ENCODE measurements around a stretch of chr11.

DNA sequence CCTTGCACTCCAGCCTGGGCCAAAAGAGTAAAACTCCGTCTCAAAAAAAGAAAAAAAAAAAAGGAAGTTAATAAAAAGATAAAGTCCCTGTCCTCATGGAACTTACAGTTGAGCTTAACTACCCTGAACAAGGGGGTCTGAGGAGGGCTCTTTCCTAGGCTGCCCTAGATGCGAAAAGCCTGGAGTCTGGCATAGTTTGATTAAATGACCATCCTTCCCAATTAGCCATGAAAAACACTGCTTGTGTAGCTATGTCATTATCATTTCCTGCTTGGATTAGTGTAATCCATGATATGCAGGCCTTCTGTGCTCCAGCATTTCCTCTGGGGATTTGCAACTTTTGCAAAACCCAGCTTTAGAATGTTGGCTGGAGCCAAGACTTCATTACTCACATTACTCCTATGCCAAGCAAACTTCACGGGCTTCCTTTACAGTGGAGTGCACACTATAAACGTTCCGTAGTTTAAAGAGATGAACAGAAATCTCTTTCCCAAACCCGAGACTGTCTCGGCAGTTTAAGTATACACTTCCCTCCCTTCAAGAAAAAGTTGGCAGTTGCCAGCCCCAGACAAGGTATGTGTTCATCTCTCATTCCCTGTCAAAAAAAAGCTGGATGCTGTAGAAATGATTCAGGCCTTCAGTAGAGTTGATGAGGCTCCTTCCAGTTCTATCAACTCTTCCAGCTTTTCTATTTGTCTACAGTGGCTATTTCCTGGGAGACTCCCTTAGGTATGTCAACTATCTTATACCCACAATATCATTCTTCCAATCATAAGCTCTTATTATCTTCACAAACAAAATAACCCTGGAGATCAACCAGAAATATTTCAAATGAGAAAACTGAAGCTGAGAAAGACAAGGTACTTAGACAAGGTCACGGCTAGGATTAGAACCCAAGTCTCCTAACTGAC is 180.1 kb downstream of the MAML2 start:
- PRO-cap, result no peak
- RAMPAGE, long total RNA, 4 experiments, result no peak in any of the 4 experiments

- PRO-cap, result bidirectional peak, plus-strand start at chr11:96215570, minus-strand start at chr11:96215420
- RAMPAGE, long total RNA, 4 experiments, result no peak in any of the 4 experiments
Observed at GRCh38 chr11:96215203-96216290, 127.4 kb downstream of the MAML2 start.

- PRO-cap, result no peak
- RAMPAGE, long total RNA, 4 experiments, result start-site peak on the minus strand in 1 of 4 experiments, at chr11:96271844-96272261 at its widest, 20 reads per replicate
Observed at GRCh38 chr11:96271738-96272562, 71.0 kb downstream of the MAML2 start.

DNA sequence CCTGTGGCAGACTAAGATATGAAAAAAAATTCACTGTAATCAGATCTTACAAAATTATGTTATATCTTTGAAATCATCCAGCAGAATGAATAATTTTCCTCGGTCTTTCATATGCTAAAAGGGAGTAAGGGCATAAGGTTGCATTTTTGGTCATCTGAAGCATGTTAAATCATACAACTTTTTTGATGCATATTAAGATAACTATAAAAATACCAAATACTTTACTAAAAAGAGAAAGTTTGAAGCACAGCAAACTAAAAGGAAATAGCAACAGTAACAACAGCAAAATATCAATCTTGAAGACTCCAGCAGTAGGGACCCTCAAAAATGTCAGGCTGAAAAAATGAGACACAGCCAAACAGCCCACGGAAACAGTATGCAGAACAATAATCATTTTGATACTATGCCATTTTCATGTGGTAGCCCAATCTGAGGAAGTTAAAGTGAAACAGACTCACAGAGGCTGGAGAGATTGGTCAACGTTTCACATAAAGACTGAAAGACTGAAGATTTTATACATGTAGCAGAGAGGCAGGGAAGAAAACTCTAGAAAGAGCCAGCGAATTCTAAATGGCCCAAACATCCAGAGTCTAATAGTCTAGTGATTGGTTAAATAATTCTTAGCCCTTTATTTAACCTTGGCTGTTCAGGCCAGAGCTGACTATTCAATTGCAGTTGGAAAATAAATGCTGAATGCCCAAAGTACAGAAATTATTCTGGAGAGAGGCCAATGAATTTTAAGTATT is 49.5 kb downstream of the MAML2 start:
- PRO-cap, result no peak
- RAMPAGE, long total RNA, 4 experiments, result no peak in any of the 4 experiments

- PRO-cap, result no peak
- RAMPAGE, long total RNA, 4 experiments, result no peak in any of the 4 experiments
Observed at GRCh38 chr11:96311077-96311653, 31.8 kb downstream of the MAML2 start.

- PRO-cap, result bidirectional peak, plus-strand start at chr11:96390277, minus-strand start at chr11:96390251
- RAMPAGE, long total RNA, 4 experiments, result no peak in any of the 4 experiments
Observed at GRCh38 chr11:96390137-96391199, 655 bp downstream of the JRKL start.

DNA sequence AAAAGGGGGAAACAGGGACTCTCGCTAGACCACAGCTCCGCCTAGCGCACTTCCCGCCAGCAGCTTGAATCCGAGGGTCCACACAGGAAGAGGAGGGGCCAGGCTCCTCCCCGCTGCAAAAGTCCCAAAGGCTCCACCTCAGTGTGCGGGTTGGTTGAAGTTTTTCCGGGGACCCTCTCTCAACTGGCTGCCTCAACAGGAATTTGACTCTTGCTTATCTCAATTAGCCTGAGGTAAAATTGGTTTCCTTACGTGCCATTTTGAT is 950.8 kb upstream of the CNTN5 start:
- PRO-cap, result no peak
- RAMPAGE, long total RNA, 4 experiments, result no peak in any of the 4 experiments

DNA sequence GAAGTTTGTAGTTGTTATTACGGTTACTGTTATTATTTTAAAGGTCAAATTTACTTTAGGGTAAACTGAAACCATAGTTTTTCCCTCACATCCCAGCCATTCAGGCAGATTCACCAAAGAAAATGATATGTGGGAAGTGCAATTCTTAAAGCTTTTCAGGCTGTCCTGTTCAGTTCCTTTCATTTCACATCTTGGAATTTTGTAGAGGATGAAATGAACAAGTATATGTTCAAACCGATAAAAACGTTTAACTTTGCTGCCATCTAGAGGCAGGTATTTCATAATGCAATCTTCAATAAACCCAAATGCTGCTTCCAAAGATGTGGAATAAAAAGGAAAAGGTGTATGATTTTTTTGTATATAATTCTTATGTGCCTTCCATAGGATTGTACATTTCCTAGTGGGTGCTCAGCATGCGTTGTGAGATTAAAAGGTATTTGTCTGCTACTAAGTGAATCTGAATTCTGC is 199.5 kb downstream of the PGR start:
- PRO-cap, result no peak
- RAMPAGE, long total RNA, 4 experiments, result no peak in any of the 4 experiments

DNA sequence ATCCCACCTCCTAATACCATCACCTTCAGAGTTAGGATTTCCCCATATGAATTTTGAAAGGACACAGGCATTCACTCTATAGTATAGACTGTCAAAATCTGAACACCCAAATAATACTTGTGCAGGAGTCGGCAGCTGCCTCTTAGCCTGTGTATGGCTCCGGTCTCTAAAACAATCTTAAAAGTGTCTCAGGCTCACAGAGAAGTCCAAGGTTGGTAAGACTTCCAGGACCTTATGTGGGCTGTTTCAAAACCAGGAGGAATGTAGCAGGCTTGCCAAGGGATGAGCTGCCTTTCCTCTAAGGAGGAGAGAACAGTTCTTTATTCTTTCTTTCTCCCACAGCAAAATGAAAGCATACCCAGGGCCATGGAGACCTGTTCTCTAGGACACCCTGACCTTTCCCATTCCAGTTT is 176.5 kb downstream of the TRPC6 start:
- PRO-cap, result bidirectional peak, plus-strand start at position 331 of the sequence, minus-strand start at position 168 of the sequence
- RAMPAGE, long total RNA, 4 experiments, result no peak in any of the 4 experiments

- PRO-cap, result no peak
- RAMPAGE, long total RNA, 4 experiments, result no peak in any of the 4 experiments
Observed at GRCh38 chr11:101444778-101445313, 139.0 kb downstream of the TRPC6 start.

GRCh38 chr11:101916110-101916313 is 310 bp downstream of the ANGPTL5 start:
- PRO-cap, result no peak
- RAMPAGE, long total RNA, 4 experiments, result no peak in any of the 4 experiments

- PRO-cap, result no peak
- RAMPAGE, long total RNA, 4 experiments, result no peak in any of the 4 experiments
Observed at GRCh38 chr11:102010985-102011586, 36.2 kb upstream of the CFAP300 start.

- PRO-cap, result bidirectional peak, plus-strand start at chr11:102111551, minus-strand start at chr11:102111606
- RAMPAGE, long total RNA, 4 experiments, result no peak in any of the 4 experiments
Observed at GRCh38 chr11:102110870-102111807, 892 bp downstream of the YAP1 start.

DNA sequence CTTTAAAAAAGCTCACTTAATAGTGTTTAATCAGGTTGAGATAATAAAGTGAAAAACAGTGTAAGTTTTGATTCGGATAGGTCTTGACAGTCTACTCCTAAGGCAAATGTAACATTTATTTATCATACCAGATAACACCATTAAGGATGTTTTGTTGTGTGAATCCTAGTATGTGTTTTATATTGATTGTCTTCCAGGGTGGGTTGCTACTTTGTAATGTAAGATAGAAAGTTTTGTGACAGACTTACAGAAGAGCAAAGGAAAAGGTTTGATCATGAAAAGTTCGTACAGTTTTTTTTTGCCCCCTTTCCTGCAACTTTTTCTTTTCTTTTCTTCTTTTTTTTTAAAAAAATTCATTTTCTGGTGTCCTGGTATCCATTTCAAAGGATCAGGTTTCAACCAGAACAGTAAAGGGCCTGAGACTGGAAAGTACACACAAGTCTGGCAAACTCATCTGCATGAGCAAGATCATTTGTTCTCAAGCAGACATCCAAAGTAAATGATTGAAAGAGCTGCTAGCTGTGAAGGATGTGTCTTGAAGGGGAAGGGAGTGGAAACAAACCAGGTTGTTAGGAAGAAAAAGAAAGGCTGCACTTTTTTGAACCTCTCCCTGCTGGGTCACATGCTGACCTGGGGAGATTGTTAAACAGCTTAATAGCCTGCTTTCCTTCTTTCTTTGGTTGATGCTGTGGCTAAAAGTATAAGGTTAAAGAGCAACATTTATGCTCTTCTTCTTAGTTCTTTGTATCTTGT is 5.2 kb downstream of the YAP1 start:
- PRO-cap, result no peak
- RAMPAGE, long total RNA, 4 experiments, result no peak in any of the 4 experiments

- PRO-cap, result no peak
- RAMPAGE, long total RNA, 4 experiments, result no peak in any of the 4 experiments
Observed at GRCh38 chr11:102171076-102171732, 61.0 kb downstream of the YAP1 start.

GRCh38 chr11:102221565-102222242 is 95.6 kb upstream of the BIRC3 start:
- PRO-cap, result no peak
- RAMPAGE, long total RNA, 4 experiments, result start-site peak on the plus strand in 1 of 4 experiments, at chr11:102221873-102222443 at its widest, 17 reads per replicate

DNA sequence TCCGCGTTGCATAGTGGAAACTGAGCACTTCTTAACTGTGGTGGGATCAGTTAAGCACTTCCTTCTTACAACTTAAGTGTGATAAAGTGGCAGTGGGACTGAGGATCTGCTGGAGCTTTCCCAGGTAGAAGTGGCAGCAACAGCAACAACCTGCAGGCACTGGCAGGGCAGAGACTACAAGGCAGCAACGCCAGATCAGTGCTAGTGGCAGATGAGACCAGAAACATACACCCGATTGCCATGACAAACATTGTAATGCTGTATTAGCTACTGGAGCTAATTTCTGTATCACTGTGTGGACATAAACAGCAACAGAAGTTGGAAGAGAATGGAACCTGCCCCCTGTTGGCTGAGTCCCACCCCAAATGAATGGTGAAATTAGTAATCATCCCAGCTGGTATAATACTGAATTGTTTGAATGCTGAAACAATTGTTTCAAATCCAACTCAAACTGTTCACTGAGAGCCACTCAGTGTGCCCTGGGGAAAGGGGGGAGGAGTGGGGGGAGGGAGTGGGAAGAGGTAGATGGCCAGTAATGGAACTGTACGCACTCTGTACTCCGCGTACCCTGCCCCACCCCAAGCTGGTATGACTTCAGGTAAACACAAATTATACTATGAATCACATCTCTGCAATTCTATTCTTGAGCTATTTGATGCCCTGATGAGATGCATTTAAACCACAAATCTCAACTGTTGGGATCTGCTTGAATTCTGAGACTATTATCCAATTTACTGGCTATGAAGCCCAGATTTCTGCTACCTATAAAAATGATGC is 11.2 kb upstream of the BIRC3 start:
- PRO-cap, result no peak
- RAMPAGE, long total RNA, 4 experiments, result no peak in any of the 4 experiments

DNA sequence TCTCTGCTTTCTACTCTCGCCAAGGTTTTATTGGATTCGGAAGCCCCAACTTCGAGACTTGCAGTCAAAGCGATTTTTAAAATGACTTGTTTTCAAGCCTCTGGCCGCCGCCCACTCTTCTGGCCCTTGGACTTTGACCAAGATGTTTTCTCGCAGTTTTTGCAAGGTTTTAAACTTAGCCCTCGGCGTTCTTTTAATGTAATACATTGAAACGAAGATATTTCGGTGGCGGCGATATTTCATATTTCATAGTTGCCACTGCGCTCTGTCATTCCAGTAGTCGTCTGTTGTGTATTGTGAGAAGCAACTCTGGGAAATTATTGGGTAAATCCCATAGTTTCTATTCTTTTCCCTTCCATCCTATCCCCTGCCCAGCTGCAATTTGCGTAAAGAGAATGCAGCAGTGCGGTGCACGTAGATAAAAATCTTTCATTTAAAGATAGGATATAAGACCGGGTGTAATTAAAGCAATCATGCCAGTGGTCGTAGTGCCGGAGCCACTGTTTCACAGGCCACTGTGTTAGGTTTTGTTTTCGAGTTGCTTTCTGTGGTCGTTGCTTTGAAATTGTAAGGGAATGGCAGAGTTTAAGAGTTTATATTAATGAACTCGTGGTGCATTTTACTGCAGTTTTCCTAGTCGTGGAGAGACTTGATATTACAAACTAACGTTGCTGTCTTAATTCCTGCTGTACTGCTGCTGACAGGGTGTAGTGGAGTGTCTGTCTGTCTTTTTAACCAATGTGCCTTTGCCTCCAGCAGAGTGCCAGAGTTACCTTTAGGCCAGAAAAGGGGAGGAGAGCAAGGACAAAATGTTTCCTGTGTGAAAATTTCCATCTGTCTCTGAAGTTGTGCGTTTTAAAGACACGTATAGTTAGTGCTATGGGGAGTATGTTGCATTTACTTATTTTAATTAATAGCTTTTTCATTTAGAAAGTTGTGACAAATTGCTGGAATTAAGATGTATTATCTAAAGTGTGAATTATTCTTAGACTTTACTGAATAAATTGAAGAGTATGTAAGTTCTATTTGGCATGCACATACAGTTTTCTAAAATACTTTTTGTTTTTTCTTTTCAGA is 846 bp downstream of the BIRC2 start:
- PRO-cap, result unidirectional peak, minus-strand start at position 289 of the sequence; unidirectional peak, minus-strand start at position 693 of the sequence; unidirectional peak, minus-strand start at position 748 of the sequence
- RAMPAGE, long total RNA, 4 experiments, result no peak in any of the 4 experiments

GRCh38 chr11:102361442-102361984 is 14.5 kb downstream of the BIRC2 start:
- PRO-cap, result no peak
- RAMPAGE, long total RNA, 4 experiments, result no peak in any of the 4 experiments

GRCh38 chr11:102453250-102454098 is 909 bp upstream of the TMEM123 start:
- PRO-cap, result no peak
- RAMPAGE, long total RNA, 4 experiments, result no peak in any of the 4 experiments

Data from gastroesophageal sphincter (tissue), 4 donors.